ENCODE data around the genes TMEM87A and CCNDBP1.

- RRBS, 2 experiments: no CpG with 5 or more reads among the region's 4 CpGs
CAGE:
- cytosol, long polyA minus RNA: no peak
- cytosol, long polyA plus RNA: no peak
- long polyA plus RNA: no peak
- nucleus, long polyA minus RNA: no peak
- nucleus, long polyA plus RNA: no peak
Observed at GRCh38 chr15:42012202-42012794, 8.5 kb downstream of the PLA2G4E start.

- RRBS, 2 experiments: no CpG with 5 or more reads among the region's 1 CpG
CAGE:
- cytosol, long polyA minus RNA: no peak
- cytosol, long polyA plus RNA: no peak
- long polyA plus RNA: no peak
- nucleus, long polyA minus RNA: no peak
- nucleus, long polyA plus RNA: no peak
Observed at GRCh38 chr15:42057917-42058245, 36.5 kb downstream of the PLA2G4D start.

GRCh38 chr15:42175602-42176139, 19.2 kb upstream of the PLA2G4F start:
- RRBS, 2 experiments: no CpG with 5 or more reads among the region's 6 CpGs
CAGE:
- cytosol, long polyA minus RNA: no peak
- cytosol, long polyA plus RNA: no peak
- long polyA plus RNA: no peak
- nucleus, long polyA minus RNA: no peak
- nucleus, long polyA plus RNA: no peak

- RRBS, 2 experiments: no CpG with 5 or more reads among the region's 4 CpGs
CAGE:
- cytosol, long polyA minus RNA: no peak
- cytosol, long polyA plus RNA: no peak
- long polyA plus RNA: no peak
- nucleus, long polyA minus RNA: no peak
- nucleus, long polyA plus RNA: no peak
Observed at GRCh38 chr15:42210546-42211044, 2.5 kb upstream of the VPS39 start.

- RRBS, 2 experiments: no CpG with 5 or more reads among the region's 46 CpGs
CAGE:
- cytosol, long polyA minus RNA: start-site peak on the minus strand at chr15:42273415-42273423, 60 reads
- cytosol, long polyA plus RNA: start-site peak on the minus strand at chr15:42273418-42273448, 657 and 366 reads in 2 replicates
- long polyA plus RNA: start-site peak on the minus strand at chr15:42273418-42273453, 537 and 672 reads in 2 replicates
- nucleus, long polyA minus RNA: start-site peak on the minus strand at chr15:42273418-42273433, 108 reads
- nucleus, long polyA plus RNA: start-site peak on the plus strand at chr15:42273193-42273262, 57 and 92 reads in 2 replicates; start-site peak on the minus strand at chr15:42273417-42273448, 787 and 879 reads in 2 replicates; start-site peak on the plus strand at chr15:42273538-42273687, 74 and 117 reads in 2 replicates
Observed at GRCh38 chr15:42272916-42273771, at the start of gene TMEM87A. TSS of gene TMEM87A (minus strand) at chr15:42273433.

DNA sequence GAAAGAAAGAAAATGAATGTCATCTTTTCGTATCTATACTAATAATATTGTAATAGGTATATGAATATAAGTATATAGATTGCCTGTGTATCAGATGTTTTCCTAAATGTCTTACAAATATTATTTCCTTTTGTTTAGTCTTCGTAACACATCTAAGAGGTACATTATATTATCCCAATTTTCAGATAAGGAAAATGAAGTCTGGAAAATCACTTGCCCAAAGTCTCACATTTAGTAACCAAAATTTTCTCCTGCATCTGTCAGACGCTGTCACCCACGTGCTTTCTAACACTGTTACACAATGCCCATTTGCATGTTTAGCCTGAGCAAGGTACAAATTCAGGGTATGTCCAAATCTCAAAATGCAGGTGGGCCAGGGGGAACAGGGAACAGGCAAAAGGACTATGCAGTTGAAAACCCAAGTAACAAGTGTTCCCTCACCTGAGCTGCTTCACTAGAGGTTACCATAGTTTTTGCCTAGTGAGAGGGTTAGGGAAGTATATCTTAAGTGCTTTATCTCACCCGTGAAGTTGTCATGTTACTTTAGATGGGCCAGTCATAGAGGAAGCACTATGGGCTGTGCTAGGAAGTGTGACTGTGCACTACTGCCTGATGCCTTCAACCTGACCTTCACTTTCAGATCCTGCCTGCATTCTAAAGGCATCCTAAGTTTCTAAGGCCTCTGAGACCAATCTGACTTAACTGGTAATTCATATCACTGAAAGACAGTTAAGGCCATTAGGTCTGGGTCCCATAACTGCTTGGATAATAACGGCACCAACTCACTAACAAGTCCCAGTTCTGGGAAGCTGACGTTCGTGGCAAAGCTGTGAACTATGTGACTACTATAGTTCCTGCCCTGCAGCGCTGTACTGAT, 6.0 kb upstream of the TMEM87A start:
- RRBS, 2 experiments: no CpG with 5 or more reads among the region's 9 CpGs
CAGE:
- cytosol, long polyA minus RNA: no peak
- cytosol, long polyA plus RNA: no peak
- long polyA plus RNA: no peak
- nucleus, long polyA minus RNA: no peak
- nucleus, long polyA plus RNA: no peak

GRCh38 chr15:42331293-42331682, 28.0 kb upstream of the CAPN3 start:
- RRBS, 2 experiments: no CpG with 5 or more reads among the region's 2 CpGs
CAGE:
- cytosol, long polyA minus RNA: no peak
- cytosol, long polyA plus RNA: no peak
- long polyA plus RNA: no peak
- nucleus, long polyA minus RNA: no peak
- nucleus, long polyA plus RNA: no peak

GRCh38 chr15:42386322-42386740, 27.0 kb downstream of the CAPN3 start:
- RRBS, 2 experiments: no CpG with 5 or more reads among the region's 5 CpGs
CAGE:
- cytosol, long polyA minus RNA: no peak
- cytosol, long polyA plus RNA: no peak
- long polyA plus RNA: no peak
- nucleus, long polyA minus RNA: no peak
- nucleus, long polyA plus RNA: no peak

DNA sequence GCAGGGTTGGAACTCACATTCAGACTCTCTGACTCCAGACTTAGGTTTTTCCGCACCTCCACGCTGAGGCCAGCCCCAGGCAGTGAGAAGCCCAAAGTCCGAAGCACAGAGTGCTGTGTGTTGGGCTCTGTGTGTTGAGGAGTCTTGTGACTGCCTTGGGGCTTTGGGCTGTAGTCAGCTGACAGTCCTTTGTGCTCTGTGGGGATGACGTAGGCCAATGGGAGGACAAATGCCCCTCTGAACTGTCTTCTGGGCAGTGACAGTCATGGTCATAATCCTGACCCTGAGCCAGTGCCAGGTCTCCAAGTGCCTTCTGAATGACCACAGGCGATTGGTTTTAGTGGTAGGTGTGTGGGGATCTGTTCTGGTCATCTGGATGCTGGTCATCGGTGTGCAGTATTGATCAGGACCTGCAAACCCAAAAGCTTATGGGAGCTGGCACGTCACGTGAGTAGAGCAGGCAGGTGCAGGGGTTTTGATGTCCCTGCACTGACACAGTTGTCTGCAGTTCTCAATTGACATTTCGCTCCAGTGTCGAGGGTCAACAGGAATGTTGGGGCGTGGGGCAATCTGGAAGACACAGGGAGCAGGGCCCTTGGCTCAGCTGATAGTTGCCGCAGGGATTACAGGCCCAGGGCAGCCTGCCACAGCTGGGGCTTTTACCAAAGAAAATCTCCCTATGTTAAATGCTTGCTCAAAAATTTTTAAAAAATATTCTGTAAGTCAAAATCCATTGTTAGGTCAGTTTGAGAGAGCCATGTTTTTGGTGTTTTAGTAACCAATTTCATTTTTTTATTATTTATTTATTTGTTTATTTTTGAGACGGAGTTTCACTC, 45.4 kb downstream of the CAPN3 start:
- RRBS, 2 experiments: no CpG with 5 or more reads among the region's 13 CpGs
CAGE:
- cytosol, long polyA minus RNA: no peak
- cytosol, long polyA plus RNA: no peak
- long polyA plus RNA: no peak
- nucleus, long polyA minus RNA: no peak
- nucleus, long polyA plus RNA: no peak

DNA sequence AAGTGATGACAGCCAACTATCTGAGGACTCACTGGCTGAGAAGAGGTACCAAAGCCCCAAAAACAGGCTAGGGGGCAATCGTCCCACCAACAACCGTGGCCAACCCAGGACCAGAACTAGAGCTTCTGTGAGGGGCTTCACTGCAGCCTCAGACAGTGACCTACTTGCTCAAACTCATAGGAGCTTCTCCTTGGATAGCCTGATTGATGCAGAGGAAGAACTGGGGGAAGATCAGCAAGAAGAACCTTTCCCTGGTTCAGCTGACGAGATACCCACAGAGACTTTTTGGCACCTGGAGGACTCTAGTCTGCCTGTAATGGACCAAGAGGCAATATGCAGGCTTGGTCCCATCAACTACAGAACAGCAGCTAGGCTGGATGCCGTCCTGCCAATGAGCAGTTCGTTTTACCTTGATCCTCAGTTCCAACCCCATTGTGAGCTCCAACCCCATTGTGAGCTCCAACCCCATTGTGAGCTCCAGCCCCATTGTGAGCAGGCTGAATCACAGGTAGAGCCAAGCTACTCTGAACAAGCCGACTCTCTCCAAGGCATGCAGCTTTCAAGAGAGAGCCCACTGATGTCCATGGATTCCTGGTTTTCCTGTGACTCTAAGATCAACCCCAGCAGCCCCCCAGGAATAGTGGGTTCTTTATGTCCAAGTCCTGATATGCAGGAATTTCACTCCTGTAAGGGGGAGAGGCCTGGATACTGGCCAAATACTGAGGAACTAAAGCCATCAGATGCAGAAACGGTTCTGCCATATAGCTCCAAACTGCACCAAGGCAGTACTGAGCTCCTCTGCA, 51.7 kb downstream of the CDAN1 start:
- RRBS, 2 experiments: no CpG with 5 or more reads among the region's 7 CpGs
CAGE:
- cytosol, long polyA minus RNA: no peak
- cytosol, long polyA plus RNA: no peak
- long polyA plus RNA: no peak
- nucleus, long polyA minus RNA: no peak
- nucleus, long polyA plus RNA: no peak

- RRBS, 2 experiments: no CpG with 5 or more reads among the region's 3 CpGs
CAGE:
- cytosol, long polyA minus RNA: no peak
- cytosol, long polyA plus RNA: no peak
- long polyA plus RNA: no peak
- nucleus, long polyA minus RNA: no peak
- nucleus, long polyA plus RNA: no peak
Observed at GRCh38 chr15:42890425-42890999, 30.1 kb downstream of the TTBK2 start.

- RRBS, 2 experiments: 2 to 6% methylated on average over 3 of the region's 28 CpGs
CAGE:
- cytosol, long polyA minus RNA: no peak
- cytosol, long polyA plus RNA: no peak
- long polyA plus RNA: no peak
- nucleus, long polyA minus RNA: no peak
- nucleus, long polyA plus RNA: no peak
Observed at GRCh38 chr15:42921224-42922143, 906 bp upstream of the TTBK2 start.

GRCh38 chr15:43105306-43105783, 493 bp downstream of the UBR1 start:
- RRBS, 2 experiments: no CpG with 5 or more reads among the region's 10 CpGs
CAGE:
- cytosol, long polyA minus RNA: no peak
- cytosol, long polyA plus RNA: no peak
- long polyA plus RNA: no peak
- nucleus, long polyA minus RNA: start-site peak on the minus strand at chr15:43105489-43105641, 7 reads
- nucleus, long polyA plus RNA: no peak

GRCh38 chr15:43176689-43177207, 8.5 kb upstream of the CCNDBP1 start:
- RRBS, 2 experiments: no CpG with 5 or more reads among the region's 11 CpGs
CAGE:
- cytosol, long polyA minus RNA: no peak
- cytosol, long polyA plus RNA: no peak
- long polyA plus RNA: no peak
- nucleus, long polyA minus RNA: no peak
- nucleus, long polyA plus RNA: no peak

- RRBS, 2 experiments: 1 to 2% methylated on average over 9 to 10 of the region's 47 CpGs
CAGE:
- cytosol, long polyA minus RNA: no peak
- cytosol, long polyA plus RNA: no peak
- long polyA plus RNA: no peak
- nucleus, long polyA minus RNA: no peak
- nucleus, long polyA plus RNA: no peak
Observed at GRCh38 chr15:43184946-43185685, at the start of gene CCNDBP1. TSS of gene CCNDBP1 (plus strand) at chr15:43185403.

- RRBS, 2 experiments: no CpG with 5 or more reads among the region's 10 CpGs
CAGE:
- cytosol, long polyA minus RNA: no peak
- cytosol, long polyA plus RNA: no peak
- long polyA plus RNA: no peak
- nucleus, long polyA minus RNA: no peak
- nucleus, long polyA plus RNA: no peak
Observed at GRCh38 chr15:43292627-43293181, 9.4 kb downstream of the TGM7 start.

DNA sequence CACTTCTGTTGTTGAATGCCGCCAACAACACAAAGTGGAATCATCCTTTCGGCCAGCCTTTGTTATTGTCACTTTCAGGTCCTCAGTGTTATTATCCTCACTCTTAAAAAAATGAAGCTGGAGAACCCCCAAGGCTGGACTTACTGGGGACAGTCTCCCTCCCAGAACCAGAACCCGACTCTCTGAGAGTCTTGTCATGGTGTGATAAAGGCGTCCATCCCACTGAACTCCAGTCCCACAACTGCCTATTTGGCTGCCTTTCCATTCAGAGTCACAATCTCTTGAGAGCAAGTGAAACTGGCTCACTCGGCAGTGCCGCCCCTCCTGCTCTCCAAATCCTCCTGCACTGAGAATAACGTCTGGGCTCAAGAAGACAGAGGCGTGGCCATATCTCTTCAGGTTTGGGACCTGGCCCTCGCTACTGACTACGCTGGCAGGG, 1.3 kb downstream of the LCMT2 start:
- RRBS, 2 experiments: no CpG with 5 or more reads among the region's 10 CpGs
CAGE:
- cytosol, long polyA minus RNA: no peak
- cytosol, long polyA plus RNA: no peak
- long polyA plus RNA: no peak
- nucleus, long polyA minus RNA: no peak
- nucleus, long polyA plus RNA: no peak

DNA sequence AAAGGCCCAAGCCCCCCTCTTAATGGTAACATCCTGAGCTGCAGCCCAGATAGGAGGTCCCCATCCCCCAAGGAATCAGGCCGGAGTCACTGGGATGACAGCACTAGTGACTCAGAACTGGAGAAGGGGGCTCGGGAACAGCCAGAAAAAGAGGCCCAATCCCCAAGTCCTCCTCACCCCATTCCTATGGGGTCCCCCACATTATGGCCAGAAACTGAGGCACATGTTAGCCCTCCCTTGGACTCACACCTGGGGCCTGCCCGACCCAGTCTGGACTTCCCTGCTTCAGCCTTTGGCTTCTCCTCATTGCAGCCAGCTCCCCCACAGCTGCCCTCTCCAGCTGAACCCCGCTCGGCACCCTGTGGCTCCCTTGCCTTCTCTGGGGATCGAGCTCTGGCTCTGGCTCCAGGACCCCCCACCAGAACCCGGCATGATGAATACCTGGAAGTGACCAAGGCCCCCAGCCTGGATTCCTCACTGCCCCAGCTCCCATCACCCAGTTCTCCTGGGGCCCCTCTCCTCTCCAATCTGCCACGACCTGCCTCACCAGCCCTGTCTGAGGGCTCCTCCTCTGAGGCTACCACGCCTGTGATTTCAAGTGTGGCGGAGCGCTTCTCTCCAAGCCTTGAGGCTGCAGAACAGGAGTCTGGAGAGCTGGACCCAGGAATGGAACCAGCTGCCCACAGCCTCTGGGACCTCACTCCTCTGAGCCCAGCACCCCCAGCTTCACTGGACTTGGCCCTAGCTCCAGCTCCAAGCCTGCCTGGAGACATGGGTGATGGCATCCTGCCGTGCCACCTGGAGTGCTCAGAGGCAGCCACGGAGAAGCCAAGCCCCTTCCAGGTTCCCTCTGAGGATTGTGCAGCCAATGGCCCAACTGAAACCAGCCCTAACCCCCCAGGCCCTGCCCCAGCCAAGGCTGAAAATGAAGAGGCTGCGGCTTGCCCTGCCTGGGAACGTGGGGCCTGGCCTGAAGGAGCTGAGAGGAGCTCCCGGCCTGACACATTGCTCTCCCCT, 10.6 kb downstream of the MAP1A start:
- RRBS, 2 experiments: 0 to 10% methylated on average over 1 of the region's 16 CpGs
CAGE:
- cytosol, long polyA minus RNA: no peak
- cytosol, long polyA plus RNA: no peak
- long polyA plus RNA: no peak
- nucleus, long polyA minus RNA: no peak
- nucleus, long polyA plus RNA: no peak

DNA sequence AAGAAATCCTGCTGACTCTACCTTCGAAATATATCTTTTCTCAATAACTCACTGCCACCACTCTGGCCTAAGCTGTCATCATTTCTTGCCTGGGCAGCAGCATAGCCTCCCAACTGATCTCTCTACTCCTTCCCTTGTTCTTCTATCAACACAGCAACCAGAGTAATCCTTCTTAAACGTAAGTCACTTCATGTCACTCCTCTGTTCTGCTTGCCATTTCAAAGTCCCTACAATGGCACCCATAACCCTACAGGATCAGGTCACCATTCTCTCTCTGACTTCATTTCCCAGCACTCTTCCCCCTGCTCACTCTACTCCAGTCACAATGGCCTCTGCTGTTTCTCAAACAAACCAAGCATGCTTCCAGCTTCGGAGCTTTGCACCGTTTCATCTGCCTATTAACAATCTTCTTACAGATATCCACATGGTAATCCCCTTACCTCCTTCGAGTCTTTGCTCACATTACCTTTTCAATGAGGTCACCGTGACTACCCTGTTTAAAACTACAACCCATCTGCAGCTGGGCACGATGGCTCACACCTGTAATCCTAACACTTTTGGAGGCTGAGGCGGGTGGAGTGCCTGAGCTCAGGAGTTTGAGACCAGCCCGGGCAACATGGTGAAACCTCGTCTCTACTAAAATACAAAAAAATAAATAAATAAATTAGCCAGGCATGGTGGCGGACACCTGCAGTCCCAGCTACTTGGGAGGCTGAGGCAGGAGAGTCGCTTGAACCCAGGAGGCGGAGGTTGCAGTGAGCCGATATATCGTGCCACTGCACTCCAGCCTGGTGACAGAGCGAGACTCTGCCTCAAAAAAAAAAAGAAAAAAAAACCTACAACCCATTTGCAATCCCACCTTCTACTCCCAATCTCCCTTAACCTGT, 14.8 kb upstream of the STRC start:
- RRBS, 2 experiments: no CpG with 5 or more reads among the region's 16 CpGs
CAGE:
- cytosol, long polyA minus RNA: no peak
- cytosol, long polyA plus RNA: no peak
- long polyA plus RNA: no peak
- nucleus, long polyA minus RNA: no peak
- nucleus, long polyA plus RNA: no peak

DNA sequence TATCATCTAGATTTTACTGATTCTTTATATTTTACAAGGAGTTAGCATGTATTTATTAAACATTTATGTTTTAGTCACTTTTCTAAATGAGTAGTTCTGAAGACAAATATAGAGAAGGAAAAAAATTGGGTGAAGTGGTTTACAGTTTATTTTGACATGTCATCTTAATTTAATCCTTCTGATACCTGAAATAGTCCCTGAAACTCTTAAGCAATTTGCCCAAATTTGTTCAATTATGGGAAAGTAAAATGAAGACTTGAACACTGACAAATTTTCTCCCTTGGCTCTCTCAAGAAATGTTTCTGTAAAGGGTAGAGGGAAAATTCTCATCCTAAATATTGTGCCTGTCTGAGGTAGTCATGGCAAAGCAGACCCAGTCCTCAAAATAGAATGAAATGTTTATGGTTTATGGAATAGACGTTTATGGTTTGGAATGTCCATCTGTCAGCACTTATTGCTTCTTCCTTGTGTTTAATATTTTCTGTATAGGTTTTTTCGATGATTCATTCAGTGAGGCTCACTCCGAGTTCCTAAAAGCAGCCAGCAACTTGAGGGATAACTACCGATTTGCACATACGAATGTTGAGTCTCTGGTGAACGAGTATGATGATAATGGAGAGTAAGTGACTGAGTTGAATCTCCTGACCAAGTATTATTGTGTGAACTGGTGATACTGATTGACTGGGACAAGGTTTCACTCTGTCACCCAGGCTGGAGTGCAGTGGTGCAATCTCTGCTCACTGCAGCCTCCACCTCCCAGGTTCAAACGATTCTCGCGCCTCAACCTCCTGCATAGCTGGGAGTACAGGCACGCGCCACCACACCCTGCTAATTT, 14.0 kb downstream of the ELL3 start:
- RRBS, 2 experiments: no CpG with 5 or more reads among the region's 11 CpGs
CAGE:
- cytosol, long polyA minus RNA: no peak
- cytosol, long polyA plus RNA: no peak
- long polyA plus RNA: no peak
- nucleus, long polyA minus RNA: no peak
- nucleus, long polyA plus RNA: no peak

Data from HepG2 (cell line).